Measurements from ENCODE around the genes ZSWIM7, CENPV, FLCN and NT5M.

GRCh38 chr17:15998973-15999879 is at the start of gene ZSWIM7:
Gene ZSWIM7 (minus strand): TSS chr17:15999704.
- RRBS, result 1% methylated on average over 44 of the region's 83 CpGs

DNA sequence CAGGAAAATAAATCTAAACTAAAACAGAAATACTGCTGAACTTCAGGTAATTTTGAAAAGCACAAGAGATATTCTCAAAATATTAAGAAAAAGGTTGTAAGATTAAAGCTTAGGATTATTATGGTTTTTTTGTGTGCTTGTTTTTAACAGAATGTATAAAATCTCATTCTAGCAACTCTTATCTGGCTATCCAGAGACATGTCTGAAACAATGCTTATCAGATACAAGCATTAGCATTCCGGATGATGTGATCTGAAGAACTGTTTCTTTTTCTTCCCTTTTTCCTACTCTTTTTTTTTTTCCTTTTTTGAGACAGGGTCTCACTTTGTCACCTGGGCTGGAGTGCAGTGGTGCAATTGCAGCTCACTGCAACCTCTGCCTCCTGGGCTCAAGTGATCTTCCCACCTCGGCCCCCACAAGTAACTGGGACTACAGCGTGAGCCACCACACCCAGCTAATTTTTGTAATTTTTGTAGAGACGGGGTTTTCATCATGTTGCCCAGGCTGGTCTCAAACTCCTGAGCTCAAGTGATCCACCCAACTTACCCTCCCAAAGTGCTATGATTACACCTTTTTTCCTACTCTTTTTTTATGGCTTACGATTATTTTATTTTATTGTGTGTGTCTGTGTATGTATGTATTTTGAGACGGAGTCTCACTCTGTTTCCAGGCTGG is 38.7 kb downstream of the TTC19 start:
- RRBS, result no CpG with 5 or more reads among the region's 6 CpGs

DNA sequence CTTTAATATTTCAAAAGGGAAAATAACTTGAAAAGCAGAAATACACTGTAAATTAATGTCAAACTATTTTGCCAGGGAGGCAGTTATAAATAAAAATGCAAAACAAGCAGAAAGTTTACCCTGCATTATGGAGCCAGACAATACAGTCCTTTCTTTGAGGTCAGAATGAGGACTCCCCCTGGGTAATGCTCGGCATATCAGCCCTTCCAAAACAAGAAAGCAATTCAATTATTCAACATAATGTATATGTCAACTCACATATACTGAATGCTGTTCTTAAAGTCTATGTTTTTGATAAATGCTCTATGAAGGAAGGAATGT is 72.4 kb downstream of the TTC19 start:
- RRBS, result no CpG with 5 or more reads among the region's 1 CpG

- RRBS, result no CpG with 5 or more reads among the region's 7 CpGs
Measured at GRCh38 chr17:16287272-16287946, 65.9 kb downstream of the CENPV start.

- RRBS, result 3% methylated on average over 56 of the region's 125 CpGs
Measured at GRCh38 chr17:16352964-16354015, at the start of gene CENPV. Gene CENPV (minus strand): TSS chr17:16353469.

DNA sequence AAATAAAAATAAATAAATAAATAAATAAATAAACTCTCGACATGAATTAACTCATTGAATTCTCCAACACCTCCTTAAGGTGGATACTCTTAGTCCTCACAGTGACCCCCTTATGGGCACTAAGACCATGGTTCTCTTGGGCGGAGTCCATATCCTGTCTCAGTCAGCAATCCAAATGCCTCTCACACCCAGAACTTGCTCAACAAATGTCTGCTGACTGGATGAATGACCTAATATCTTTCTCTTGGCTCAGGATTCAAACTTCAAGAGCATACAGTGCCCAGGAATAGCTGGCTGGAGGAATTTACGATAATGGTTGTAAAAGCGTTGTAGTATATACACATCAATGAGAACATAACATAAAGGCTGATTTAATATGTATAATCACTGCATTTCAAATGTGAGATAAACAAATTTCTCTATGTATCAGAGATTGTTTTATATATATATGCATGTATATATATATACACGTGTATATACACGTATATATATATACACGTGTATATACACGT is 6.7 kb upstream of the UBB start:
- RRBS, result no CpG with 5 or more reads among the region's 8 CpGs

GRCh38 chr17:16378707-16379283 is 2.1 kb upstream of the UBB start:
- RRBS, result 93% methylated on average over 2 of the region's 17 CpGs

GRCh38 chr17:16441984-16443215 is 27.0 kb downstream of the TRPV2 start:
- RRBS, result no CpG with 5 or more reads among the region's 9 CpGs

DNA sequence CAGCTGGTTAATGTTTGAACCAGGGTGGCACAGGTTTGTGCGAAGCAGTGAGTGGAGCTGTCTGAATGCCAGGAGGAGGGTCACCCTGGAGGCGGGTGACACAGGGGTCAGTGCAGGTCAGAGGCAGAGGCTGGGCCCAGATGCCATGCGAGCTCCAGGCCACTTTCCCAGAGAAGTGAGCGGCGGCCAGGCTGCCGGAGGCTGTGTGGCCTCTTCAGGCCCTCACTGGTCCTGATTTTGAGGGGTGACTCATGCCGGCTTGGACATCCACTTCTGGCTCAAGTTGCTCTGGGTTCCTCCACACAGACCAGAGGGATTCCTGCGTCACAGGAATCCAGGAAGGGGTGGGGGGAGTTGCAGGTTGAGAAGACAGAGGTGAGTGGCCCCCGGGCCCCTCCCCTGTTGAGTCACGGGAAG is 31.7 kb upstream of the MPRIP start:
- RRBS, result no CpG with 5 or more reads among the region's 10 CpGs

GRCh38 chr17:17107789-17108040 is 65.5 kb downstream of the MPRIP start:
- RRBS, result no CpG with 5 or more reads among the region's 4 CpGs

DNA sequence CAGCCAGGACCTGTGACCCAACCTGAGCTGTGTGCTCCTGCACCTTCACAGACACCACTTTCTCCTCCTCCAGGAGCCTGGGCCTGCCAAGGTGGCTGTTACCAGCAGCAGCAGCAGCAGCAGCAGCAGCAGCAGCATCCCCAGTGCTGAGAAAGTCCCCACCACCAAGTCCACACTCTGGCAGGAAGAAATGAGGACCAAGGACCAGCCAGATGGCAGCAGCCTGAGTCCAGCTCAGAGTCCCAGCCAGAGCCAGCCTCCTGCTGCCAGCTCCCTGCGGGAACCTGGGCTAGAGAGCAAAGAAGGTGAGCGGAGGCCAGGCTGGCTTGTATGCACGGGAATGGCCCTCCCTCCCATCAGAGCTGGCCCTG is 70.0 kb downstream of the PLD6 start:
- RRBS, result no CpG with 5 or more reads among the region's 3 CpGs

- RRBS, result no CpG with 5 or more reads among the region's 41 CpGs
Measured at GRCh38 chr17:17158326-17159026, 47.7 kb downstream of the PLD6 start.

GRCh38 chr17:17164118-17165350 is 41.6 kb downstream of the PLD6 start:
- RRBS, result 97% methylated on average over 7 of the region's 51 CpGs

- RRBS, result 1% methylated on average over 7 of the region's 34 CpGs
Measured at GRCh38 chr17:17237044-17237584, at the start of gene FLCN. Gene FLCN (minus strand): TSS chr17:17237168.

DNA sequence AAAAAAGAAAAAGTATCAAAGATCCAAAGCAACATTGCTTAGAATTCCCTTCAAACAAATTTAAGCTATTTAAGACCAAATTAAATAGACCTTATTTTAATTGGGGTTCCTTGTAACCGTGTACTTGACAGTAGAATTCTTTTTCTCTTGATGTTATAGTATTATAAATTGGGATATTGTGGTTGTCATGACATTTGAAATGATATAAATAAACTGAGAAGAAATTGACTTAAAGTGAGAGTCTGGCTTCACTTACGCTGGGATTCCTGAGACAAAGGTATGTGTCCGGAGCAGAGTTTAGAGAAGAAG is 8.2 kb downstream of the COPS3 start:
- RRBS, result no CpG with 5 or more reads among the region's 3 CpGs

DNA sequence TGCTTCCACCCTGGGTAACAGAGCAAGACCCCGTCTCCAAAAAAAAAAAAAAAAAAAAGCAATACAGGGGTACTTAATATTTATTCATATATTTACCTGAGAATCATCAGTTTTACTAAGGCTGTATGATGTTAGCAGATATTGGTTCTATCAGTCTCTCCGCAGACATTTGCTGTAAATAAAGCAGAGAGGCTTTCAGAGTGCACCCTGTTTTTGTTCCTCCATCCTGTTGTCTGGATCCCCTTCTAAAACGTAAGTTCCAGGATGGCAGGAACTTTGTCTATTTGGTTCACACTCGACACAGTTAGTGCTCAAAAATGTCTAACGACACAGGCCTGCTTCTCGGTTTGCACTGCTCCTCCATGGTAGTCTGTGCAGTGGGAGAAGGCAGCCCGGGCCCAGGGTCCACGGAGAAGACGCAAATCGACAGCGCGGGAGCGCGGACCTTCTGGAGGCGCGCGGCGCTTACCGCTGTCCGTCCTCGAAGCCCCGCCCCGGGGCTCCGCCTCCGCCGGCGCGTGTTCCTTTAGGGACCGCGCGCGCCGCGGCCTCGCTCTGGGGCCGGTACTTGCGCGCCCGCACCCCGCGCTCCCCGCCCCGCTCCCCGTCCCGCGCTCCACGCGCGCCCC is at the start of gene NT5M:
TSS of gene NT5M (plus strand) at position 553 of the 629 bp plus-strand sequence.
- RRBS, result under 1% methylated on average over 27 of the region's 49 CpGs

DNA sequence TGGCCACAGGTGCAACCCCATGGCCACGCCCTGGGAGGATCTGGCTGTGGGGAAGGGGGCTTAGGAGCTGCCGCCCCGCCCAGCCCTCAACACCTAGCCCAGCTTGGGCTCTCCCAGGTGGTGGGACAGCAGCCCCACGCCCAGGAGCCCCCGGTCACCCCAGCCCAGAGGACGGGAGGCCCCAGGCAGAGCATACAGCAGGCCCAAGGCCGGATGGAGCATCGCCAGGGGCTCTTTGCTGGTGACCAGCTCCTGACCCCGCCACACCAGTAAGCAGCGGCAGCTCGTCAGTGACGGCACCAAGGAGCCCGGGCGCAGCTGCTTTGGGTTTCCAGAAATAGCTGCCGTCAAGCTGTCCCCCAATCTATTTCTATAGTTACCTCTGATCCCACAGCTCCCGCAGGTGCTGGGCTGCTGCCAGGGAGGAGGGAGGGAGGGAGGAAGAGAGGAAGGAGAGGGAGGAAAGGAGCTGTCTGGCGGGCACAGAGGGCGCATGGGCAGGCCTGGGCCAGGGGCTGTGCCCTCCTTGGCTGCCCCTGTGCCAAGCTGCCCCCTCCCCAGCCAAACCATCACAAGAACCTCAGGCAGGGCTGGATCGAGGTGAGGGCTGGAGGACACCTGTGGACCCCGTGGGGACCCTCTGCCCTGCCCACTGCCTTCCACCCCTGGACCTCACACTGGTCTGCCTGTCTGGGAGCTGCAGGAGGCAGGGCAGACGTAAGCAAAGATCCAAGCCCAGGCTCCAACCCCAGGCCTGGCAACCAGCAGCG is 10.8 kb upstream of the RASD1 start:
- RRBS, result 92% methylated on average over 8 of the region's 22 CpGs

- RRBS, result 44% methylated on average over 2 of the region's 12 CpGs
Measured at GRCh38 chr17:17698515-17699577, 17.6 kb downstream of the RAI1 start.

GRCh38 chr17:17714321-17714817 is 33.1 kb downstream of the RAI1 start:
- RRBS, result no CpG with 5 or more reads among the region's 13 CpGs

DNA sequence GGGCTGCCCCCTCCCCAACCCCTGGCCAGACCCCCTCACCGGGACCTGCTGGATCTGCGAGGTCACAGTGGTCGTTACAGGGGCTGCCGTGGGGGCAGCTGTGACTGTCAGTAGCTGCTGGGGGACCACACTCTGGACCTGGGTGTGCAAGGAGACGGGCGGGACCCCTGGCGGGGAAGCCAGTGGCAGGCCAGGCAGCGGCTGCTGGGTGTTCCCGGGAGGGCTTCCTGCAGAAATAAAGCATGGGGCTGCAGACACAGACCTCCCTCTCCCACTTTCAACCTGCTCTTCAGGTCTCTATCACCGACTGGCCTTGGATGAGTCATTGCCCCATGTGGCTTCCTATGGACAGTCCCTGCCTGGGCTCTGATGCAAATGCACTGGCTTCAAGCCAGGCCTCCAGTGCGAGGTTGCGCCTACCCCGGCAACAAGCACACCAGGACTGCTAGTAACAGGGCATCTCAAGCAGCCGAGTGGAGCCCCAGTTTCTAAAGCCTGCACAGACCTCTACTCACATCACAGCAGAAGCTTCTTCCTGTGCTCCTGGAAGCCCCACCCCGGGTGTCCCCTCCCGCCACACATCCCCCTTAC is 17.2 kb downstream of the SREBF1 start:
- RRBS, result 100% methylated on average over 1 of the region's 16 CpGs